ENCODE measurements around the genes LAIR2, GP6 and DNAAF3.

- PRO-cap, result no peak
Observed at GRCh38 chr19:54370385-54370851, 5.7 kb upstream of the LAIR1 start.

DNA sequence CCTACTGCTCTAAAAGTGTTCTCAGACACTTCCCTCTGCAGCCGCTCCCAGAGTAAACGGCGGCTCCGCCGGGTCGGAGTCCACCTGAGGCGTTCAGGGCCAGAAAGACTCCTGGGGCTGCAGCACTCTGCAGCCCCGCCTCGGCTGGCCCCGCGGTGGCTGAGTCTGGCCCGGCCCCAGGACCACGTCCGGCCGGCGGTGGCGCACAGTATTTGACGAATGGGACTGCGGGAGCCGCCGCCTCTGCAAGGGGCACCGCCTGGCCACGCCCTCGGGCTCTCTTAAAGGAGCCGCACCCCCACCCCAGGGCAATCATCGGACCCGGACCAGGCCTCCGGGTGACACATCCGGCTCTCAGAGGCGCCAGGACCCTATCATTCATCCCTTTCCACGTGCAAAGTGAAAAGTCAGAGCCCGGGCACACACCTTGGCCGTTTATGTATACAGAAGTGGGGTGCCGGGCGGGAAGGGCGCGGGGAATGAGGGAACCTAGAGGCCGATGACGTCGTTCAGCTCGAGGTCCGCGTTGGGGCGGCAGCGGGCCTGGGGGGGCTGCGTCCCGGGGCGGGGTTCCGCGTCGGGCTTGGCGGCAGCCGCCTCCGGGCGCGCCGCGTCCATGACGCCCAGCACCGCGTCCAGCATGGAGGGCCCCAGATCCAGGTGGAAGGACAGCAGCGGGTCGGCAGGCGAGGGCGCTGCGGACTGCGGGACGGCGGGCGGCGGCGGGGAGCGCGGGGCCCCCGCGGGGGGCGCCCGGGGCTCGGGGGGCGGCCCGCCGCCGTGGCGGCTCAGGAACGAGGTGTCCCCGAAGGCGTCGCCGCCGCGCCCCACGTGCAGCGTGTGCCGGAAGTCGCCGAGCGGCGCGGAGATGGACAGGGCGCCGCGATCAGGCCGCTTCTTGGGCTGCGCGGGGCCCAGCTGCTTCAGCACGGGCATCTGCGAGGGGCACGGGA, 1.3 kb upstream of the LENG9 start:
- PRO-cap, result bidirectional peak, plus-strand start at position 215 of the sequence, minus-strand start at position 141 of the sequence

- PRO-cap, result no peak
Observed at GRCh38 chr19:54497881-54498079, 4.9 kb upstream of the LAIR2 start.

DNA sequence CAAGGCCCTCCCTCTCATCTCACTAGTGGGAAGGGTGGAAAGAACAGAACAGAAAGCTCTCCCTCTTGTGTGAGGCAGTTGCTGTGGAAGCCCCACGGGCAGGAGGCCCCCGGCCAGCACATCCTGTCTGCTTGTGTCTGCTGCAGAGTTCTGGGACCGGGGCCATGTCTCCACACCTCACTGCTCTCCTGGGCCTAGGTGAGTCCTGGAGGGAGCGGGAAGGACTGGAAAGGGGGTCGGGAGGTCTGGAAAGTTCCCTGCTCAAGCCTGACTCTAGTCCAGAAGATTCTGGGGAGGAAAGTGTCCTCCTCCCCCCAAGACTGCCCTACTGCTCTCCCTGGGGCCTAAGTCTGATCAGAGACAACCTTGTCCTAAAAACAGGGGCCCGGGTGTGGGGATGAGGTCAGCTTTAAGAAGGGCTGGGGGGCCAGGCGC, at the start of gene LAIR2:
LAIR2 (plus strand) TSS at position 77 of the 435 bp plus-strand sequence.
- PRO-cap, result no peak

DNA sequence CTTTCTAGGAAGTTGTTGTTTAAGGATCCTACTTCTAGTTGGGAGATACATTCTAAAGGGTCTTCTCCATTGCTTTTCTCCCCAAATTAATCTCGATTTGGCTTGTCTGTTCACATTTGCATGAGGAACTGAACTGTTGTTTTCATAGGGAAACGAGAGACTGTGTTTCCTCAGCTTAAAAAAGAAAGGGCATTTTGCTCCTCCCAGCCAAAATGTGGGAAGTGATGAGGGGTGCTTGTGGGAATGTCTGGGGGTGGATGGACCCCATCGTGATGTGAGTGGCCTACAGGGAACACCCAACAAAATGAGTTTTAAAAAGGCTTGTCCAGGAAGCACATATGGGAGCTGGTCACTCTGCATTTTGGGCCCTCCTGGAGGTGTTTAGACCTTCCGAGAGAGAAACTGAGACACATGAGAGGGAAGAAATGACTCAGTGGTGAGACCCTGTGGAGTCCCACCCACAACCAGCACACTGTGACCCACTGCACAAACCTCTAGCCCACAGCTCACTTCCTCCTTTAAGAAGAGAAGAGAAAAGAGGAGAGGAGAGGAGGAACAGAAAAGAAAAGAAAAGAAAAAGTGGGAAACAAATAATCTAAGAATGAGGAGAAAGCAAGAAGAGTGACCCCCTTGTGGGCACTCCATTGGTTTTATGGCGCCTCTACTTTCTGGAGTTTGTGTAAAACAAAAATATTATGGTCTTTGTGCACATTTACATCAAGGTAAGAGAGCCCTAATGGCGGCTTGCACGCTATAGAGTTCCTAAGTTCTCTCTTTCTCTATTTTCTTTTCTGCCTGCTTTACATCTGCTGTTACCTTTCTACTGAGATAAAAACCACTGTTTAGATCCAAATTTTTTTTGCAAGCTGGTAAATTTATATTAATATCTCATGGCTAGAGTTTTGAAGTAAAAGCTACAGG, 13.4 kb upstream of the LILRB1 start:
- PRO-cap, result no peak

DNA sequence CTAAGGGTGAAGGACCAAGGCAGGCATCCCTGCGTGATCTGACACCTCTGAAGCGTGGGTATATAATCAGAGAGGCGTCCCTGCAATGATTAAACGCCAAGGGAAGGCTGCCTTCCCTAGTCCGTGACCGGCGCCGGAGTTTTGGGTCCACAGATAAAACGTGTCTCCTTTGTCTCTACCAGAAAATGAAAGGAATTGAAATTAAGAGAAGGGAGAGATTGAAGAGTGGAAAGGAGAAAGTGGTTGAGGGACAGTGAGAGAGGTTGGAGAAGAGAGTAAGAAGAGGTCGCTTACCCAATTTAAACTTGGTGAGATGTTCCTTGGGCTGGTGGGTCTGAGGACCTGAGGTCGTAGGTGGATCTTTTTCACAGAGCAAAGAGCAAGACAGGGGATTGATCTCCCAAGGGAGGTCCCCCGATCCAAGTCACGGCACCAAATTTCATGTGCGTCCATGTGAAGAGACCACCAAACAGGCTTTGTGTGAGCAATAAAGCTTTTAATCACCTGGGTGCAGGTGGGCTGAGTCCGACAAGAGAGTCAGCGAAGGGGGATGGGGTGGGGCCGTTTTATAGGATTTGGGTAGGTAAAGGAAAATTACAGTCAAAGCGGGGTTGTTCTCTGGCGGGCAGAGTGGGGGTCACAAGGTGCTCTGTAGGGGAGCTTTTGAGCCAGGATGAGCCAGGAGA, 26.3 kb downstream of the GP6 start:
- PRO-cap, result no peak

DNA sequence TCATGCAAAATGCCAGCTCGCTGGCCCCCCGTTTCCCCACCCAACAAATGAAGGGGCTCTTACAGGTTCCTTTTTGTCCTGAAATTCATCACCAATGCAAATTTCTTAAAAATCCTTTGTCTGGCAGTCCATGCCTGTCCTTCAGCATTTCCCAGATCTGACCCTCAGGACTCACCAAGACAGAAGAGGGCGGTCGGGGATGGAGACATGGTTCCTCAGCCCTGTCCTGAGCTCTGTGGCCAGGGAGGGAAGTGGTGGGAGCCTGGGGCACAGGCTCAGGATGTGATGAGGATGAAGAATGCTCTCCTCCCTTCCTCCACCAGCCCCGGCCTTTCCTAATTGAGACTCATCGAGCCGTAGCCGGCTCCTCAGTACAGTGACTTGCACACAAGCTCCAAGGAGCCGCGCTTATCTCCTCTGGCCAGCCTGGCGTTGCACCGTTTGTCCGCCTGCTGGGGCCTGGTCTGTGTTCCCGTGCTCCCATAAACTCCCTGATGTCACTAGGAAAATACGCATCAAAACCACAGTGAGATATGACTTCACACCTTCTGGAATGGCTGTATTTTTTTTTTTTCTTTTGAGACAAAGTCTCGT, at the start of gene GP6:
GP6 (minus strand) TSS at position 237 of the 594 bp plus-strand sequence.
- PRO-cap, result no peak

DNA sequence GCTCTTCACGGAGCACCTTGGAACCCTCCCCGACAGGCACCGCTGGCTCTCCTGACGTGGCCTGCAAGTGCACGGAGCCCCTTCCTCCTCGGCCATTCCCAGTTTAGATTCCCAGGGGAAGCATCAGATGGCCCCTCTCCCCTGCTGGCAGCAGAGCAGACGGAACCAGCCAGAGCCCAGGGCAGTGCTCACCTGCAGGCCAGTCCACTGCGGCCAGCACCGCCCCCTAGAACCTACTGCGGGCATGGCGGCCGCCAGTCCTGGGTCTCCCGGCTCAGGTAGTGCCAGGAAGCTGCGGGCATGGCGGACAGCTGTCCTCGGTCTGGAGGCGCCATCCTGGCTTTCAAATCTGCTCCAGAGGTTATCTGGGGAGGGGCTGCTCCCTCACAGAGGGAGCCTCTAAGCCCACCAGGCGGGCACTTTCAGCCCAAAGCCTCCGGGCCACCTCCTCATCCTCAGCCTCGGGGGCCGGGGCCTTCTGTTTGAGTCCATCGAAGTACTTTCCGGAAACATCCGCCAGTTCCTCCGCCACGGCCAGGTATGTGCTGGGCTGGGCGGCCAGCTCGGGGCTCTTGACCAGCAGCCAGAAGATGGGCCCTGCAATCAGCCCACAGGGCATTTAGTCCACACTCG, 6.8 kb upstream of the GP6 start:
- PRO-cap, result no peak

DNA sequence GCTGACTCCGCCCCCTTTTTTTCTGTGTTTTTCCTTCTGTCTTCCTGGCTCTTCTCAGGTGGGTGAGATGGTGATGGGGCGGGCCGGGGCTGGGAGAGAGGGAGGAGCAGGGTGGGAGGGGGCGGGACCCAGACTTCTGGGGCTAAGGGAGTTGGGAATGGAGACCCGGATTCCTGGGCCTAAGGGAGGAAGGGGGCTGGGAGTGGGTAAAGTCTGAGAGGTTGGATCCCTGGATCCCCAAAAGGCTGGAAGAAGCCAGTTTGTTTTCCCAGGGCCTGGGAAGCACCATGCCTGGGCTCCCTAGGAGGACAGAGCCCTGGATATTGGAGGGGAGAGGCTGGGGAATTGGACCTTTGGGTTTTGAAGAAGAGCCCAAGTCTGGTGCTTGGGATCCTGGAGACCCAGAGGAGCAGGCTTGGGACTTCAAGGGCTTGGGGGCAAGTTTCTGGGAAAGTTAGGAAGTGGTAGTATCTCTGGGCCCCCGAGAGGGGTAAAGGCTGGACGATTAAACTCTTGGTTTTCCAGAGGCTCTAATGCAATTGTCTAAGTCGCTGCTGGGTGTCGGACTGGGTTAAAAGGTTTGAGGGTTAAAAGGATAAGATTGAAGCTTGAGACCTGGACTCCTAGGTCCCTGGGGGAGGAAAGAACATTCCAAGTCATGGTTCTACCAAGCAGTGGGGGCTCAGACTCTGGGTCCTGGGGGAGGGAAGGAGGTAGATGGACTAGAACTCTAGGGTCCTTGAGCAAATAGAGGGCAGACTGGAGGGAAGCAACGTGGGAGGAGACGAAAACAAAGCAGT, 8.2 kb downstream of the EPS8L1 start:
- PRO-cap, result no peak

DNA sequence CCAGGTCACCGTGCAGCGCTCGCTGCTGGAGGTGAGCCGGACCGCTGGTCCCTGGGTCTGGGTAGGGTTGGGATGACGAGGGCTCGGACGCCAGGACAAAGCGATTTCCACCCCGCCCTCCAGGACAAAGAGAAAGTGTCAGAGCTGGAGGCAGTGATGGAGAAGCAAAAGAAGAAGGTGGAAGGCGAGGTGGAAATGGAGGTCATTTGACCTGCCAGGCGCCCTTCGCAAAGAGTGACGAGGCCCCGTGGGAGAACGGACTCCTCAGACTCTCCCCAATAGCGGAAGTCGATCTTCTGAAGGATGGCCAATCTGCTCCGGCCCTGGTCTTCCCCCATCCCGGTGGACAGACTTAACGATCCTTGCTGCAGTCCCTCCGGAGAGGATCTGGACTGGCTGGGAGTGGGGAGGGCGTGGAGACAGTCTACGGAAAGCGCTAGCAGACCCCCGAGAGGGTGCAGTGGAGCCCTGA, 11.8 kb downstream of the EPS8L1 start:
- PRO-cap, result no peak

- PRO-cap, result no peak
Observed at GRCh38 chr19:55133609-55134531, 15.1 kb downstream of the TNNT1 start.

- PRO-cap, result no peak
Observed at GRCh38 chr19:55147734-55148710, 984 bp downstream of the TNNT1 start.

DNA sequence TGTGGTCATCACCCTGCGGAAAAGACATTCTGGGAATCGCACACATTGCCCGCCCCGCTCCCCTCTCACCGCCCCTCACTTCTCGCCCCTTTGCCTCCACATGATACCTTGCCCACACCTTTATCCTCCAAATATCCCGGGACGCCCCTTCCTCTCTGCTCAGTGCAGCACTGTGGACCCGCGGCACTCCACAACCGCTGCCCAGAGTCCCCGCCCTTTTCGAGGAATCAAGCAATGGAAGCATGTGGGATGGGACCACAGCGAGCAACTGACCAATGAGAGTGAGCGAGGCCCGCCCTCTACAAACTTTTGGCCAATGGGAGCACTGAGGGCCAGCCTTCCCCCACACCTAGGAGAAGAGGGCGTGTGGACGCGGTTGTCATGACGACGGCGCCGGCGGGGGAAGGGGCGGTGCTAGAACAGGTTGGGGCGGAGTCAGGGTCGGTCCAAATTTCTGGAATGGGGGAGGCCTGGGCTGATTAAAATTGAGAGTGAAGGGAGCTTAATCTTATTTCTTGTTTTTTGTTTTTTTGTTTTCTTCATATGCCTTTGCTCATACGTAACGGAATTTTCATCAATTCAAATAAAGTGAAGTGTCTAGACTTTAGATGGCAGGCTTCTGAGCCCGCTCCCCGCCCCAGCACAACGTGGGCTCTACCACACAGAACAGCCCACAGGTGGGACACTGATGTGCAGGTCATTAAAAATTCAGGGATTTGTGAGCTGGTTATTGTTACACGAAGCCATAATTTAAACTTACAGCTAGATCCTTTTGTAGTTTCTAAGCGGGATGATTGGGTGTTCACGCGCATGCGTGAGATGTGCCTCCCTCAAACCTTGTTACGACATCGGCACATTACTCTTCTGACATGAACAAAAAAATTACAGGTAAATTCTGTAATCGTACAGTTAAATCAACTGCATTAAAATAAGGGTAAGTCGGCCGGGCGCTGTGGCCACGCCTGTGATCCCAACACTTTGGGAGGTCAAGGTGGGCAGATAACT, at the start of gene DNAAF3:
DNAAF3 (minus strand) TSS at position 209 of the 1,005 bp plus-strand sequence.
- PRO-cap, result no peak

DNA sequence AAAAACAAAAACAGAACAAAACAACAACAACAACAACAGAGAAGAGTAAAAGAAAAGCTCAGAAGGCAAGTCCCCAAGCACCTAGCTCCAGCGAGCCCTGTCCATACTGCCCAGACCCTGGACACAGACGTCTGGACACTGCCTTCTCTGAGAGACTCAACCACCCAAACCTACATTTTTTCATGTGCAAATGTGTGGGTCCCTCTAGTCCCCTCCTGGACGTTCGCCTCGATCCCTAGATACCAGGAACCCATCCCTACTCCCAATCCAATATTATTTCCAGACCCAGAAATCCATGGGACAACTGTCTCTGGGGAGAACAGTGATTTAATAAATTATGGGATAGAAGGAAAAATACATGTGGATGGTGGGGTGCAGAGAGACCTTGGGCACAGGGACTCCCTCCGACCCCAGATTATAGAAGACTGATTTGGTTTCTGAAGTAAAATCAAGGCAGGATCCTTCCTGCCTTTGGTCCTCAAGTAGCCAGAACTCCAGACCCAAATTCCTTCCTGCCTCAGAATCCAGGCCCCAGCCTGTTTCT, 921 bp upstream of the SYT5 start:
- PRO-cap, result no peak

- PRO-cap, result no peak
Observed at GRCh38 chr19:55230351-55231304, 2.1 kb upstream of the TMEM86B start.

- PRO-cap, result no peak
Observed at GRCh38 chr19:55254146-55255138, 4.4 kb downstream of the PPP6R1 start.

GRCh38 chr19:55265680-55266247, 6.9 kb upstream of the PPP6R1 start:
- PRO-cap, result no peak

GRCh38 chr19:55308282-55308888, 16.8 kb downstream of the TMEM150B start:
- PRO-cap, result no peak

- PRO-cap, result no peak
Observed at GRCh38 chr19:55324551-55325199, 466 bp downstream of the TMEM150B start.

- PRO-cap, result no peak
Observed at GRCh38 chr19:55340265-55340568, 541 bp downstream of the KMT5C start.